Prostate gland (tissue), 2 donors: ENCODE measurements around a stretch of chr9.

GRCh38 chr9:121133113-121133820, 58.5 kb downstream of the CNTRL start:
- PRO-cap = no peak
- RAMPAGE, long total RNA, 2 experiments = no peak in any of the 2 experiments

DNA sequence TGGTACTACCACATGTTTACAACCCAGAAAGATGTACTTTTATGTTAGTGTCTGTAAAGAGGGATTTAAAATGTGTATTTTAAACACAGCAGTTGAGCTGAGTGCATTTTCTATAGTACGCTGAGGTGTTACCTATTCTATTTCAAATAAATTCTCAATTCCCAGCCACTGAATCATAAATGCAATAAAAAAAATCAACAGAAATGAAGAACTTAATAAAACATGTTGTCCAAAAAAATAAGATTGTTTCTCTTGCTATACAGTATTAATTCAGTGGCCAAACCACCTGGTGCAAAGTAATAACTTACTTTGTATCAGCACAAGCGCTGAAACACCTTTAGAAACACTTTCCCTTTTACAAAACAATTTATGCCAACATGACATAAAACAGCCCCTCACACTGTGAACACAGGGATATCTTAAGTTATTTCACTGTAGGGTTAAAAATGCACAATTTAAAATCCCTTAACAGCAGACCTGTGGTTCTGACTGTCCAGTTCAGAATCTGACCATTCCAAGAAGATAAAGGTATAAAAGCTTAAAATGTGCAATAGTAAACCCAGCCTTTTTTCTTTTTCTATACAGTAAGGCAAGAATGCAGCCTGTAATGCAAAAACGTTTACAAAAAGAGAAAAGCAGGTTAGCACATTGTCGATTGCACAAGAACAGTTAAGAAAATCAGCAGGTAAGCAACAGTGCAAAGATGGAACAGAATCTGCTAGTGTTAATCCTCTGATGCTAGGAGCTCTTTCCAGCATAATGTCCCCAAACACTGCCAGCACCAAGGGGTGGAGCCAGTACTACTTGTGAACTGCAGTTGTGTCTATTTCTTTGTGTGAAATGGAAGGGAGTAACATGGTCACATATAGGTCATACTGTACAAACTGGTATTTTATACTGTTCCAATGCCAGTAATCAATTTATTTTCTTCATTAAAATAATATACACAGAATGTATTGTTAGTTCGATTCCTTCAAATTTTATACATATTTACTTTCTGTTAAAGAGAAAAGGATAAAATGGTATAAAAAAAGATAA, 21.6 kb downstream of the RAB14 start:
- PRO-cap = no peak
- RAMPAGE, long total RNA, 2 experiments = no peak in any of the 2 experiments

DNA sequence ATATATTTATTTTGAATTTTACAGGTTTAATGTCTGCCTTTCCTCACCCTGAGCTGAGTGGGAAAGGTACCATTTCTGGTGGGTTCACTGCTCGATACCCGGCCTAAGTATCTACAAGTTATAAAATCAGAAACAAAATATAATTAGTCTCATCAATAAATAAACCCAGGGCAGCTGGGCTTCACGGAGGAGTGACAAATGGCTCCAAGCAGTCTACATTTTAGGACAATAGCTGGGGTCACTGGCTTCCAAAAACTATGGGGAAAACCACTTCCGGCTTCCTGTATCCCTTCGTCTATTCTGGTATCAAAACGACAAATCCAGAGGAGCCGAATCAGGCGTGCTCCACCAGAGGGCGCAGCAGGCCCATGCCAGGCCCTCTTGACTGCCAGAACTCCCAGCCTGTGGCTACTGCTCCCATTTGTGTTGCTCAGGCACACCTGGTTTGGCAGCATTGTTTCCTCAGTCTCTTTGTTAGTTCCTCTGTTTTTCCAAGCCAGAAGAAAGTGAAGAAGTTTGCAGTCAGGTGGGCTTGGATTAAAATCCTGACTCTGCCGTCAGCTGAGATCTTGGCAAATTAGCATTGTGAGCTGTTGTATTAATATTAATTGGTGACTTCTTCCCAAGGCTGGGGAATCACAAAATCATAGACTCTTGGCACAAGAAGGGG, 11.5 kb upstream of the RAB14 start:
- PRO-cap = no peak
- RAMPAGE, long total RNA, 2 experiments = no peak in any of the 2 experiments

GRCh38 chr9:121321035-121321597, 48.9 kb downstream of the STOM start:
- PRO-cap = no peak
- RAMPAGE, long total RNA, 2 experiments = no peak in any of the 2 experiments

DNA sequence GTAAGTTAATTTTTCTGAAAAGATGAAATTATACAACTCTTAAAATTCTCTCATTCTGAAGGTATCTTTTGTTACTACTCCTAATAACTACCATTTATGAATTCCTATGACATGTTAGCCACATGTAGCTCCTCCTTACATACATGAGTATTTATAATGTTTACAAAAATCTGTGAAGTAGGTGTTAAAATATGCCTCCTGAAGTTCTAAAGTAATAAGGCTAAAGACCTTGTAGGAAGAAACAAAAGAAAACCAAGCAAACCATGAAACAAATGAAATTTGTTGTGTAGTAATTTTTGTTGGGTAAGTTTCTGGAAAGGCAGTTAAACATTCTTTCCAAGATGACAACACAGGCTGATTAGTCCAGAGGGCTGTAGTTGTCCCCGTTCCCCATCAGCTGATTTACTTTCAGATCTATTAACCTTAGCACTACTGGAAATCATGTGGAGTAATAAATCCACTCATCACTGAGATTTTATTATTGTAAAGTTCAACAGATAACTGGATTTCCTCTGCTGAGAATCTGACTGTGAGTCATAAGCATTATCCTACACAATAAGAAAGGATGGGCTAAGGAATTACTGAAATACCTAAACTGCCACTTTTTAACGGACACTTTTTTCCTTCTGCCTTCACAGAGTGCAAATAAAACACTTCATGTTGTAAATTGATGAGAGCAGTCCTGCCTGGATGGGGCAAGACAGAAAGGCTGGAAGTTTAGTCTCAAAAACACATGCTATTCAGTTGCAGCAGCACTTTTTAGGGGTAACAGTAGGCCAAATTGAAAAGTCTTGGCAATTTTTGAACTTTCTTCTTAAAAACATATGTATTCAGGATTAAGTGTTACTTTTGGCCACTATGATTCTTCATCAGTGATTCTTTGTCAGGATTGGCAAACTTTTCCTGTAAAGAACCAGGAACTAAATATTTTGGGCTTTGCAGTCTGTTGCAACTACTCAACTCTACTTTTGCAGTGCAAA, 7.2 kb downstream of the STOM start:
- PRO-cap = no peak
- RAMPAGE, long total RNA, 2 experiments = no peak in any of the 2 experiments

- PRO-cap = no peak
- RAMPAGE, long total RNA, 2 experiments = no peak in any of the 2 experiments
Observed at GRCh38 chr9:121367046-121368112, 2.7 kb downstream of the STOM start.

GRCh38 chr9:121369248-121369674, 789 bp downstream of the STOM start:
- PRO-cap = no peak
- RAMPAGE, long total RNA, 2 experiments = no peak in any of the 2 experiments

DNA sequence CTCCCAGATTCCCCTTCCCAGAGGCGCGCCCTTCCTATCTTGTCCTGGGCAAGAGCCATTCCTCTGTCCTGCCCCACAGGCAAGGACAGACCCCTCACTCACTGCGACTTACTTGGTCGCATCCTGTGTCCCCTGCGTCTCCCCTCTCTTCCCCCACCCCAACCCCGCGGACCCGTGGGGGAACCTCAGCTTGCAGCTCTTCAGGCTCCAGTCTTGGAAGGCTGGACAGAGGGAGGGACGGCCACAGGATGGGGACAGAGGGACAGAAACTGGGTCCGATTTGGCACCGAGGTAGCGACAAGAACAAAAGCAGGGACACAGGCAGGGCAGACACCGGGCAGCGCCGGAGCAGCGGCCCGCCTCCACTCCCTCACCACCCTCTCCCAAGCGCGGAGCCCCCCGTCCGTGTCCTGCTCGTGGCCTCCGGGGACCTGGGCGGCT, 430 bp downstream of the GGTA1 start:
- PRO-cap = no peak
- RAMPAGE, long total RNA, 2 experiments = no peak in any of the 2 experiments

- PRO-cap = no peak
- RAMPAGE, long total RNA, 2 experiments = no peak in any of the 2 experiments
Observed at GRCh38 chr9:121550411-121551029, 50.9 kb upstream of the GGTA1 start.

GRCh38 chr9:121566394-121567355, 67.0 kb upstream of the GGTA1 start:
- PRO-cap = bidirectional peak, plus-strand start at chr9:121567098, minus-strand start at chr9:121566868
- RAMPAGE, long total RNA, 2 experiments = start-site peak on the plus strand in 2 of 2 experiments, at chr9:121566993-121567207 at its widest, 13 to 22 reads per replicate

- PRO-cap = bidirectional peak, plus-strand start at chr9:121599539, minus-strand start at chr9:121599359
- RAMPAGE, long total RNA, 2 experiments = no peak in any of the 2 experiments
Observed at GRCh38 chr9:121599237-121599917, 52.1 kb upstream of the DAB2IP start.

DNA sequence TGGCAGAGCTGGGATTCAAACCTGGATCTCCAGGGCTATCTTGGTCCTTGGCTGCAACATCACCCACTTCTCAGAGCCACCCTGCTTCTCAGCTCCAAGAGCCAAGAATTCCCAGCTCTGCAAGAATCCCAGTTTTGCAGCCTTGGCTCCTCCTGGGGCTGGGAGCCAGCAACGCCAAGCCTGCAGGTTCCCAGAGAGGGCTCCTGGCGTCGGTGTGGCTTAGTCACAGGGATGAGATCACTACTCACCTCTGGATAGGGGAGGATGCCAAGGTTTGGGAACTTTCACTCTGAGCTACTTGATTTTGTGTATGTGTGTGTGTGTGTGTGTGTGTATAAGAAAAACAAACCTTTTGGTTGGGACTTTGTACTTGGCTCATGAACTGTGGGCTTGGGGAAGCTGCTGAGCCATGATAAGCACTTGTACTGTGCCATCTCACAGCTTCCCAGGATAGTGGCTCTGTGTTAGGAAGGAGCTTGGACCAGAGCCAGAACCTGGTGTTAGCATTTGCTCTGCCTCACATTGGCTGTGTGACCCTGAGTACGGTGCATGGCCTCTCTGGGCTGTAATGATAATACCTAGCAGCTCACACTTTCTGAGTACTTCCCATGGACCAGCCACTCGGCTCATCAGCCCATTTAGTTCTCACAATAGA, 41.6 kb upstream of the DAB2IP start:
- PRO-cap = no peak
- RAMPAGE, long total RNA, 2 experiments = no peak in any of the 2 experiments

- PRO-cap = no peak
- RAMPAGE, long total RNA, 2 experiments = no peak in any of the 2 experiments
Observed at GRCh38 chr9:121644714-121645904, 6.3 kb upstream of the DAB2IP start.

DNA sequence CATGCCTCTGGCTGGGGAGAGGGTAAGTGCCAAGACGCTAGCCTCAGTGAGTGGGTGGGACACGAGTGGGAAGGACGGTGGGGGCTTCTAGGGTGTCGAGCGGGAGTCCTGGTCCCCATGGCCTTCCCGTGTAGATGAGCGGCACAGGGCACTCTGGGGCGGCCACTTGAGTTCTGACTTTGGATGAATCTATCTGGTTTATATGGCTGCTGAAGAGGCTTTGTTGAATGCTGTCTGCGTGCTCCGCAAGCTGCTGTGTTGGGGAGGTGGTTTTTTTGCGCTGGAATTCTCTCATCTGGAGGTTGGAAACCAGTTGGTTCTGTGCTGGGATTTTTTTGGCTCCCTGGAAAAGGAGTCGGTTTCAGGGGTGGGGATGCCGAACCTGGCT, 50.5 kb downstream of the DAB2IP start:
- PRO-cap = no peak
- RAMPAGE, long total RNA, 2 experiments = no peak in any of the 2 experiments

- PRO-cap = no peak
- RAMPAGE, long total RNA, 2 experiments = no peak in any of the 2 experiments
Observed at GRCh38 chr9:121702833-121703398, 51.5 kb downstream of the DAB2IP start.

DNA sequence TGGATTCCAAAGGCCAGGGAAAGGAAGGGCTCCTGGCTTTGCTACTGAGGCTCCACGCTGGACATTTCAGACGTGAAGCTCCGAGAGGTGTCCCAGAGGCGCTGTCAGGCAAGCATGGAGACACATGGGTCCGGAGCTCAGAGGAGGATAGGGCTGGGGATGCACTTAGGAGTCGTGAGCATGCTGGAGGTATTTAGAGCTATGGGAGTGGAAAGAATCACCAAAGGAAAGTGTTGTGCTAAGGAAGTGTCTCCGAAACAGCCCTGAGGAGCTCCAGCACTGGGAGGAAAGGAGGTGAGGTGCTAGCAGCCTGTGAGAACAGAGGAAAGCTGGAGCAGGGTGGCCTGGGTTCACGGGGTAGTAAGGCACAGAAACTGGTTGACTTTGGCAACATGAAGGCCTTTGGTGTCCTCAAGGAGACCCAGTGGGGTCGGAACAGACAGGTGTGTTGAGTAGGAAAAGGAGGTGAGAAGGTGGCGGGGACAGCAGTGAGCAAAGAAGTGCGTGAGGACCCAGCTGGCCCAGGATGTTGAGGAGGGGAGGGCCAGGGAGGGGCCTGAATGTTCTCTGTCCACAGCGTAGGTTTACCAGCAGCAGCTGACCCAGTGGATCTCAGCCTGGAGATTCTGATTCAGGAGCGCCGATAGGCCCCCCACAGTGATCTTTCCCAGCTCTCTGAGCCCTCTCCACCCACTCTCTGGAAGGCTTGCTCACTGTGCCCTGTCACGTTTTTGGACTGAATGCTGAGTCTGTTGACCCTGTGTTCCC, 88.4 kb downstream of the DAB2IP start:
- PRO-cap = no peak
- RAMPAGE, long total RNA, 2 experiments = no peak in any of the 2 experiments

DNA sequence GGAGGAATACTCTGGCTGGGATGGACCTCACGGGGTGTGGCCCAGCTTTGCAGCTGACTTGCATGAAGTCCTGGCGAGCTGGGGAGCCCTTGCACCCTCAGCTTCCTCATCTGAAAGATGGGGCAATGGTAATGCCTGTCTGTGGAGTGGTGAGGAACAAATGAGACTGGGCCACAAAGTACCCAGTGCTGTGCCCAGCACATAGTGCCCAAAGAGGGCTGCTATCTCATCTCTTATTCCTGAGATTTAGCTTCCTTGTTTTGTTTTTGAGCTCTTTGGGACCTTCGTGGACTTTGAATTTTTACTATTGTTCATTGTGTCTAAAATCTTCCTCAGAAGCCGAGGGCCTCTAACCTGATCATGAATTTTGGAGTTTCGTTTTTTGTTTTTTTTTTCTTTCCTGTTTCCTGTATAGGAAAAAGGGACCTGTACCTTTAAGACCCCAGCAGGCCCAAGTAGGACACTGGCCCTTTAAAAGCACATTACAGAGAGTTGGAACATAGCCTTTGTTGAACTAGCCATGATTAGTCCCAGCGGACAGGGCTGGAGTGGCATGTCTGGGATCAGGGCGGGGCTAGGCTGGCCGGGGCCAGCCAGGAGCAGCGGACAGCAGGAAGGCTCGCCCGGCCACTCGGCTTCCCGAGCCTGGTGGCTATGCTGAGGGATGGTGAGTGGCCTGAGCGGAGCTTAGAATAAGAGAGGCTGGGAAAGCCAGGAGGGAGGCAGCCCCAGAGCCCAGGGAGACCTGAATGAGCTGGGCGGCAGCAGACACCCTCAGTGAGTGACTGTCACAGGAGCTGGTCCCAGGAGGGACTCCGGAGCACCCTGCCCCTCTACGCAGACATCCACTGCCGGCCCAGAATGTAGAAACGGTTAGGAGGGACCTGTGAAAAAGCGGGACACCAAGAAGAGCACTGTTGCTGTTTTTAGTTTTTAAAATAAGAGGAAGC, 91.9 kb downstream of the DAB2IP start:
- PRO-cap = unidirectional peak, plus-strand start at position 577 of the sequence; unidirectional peak, plus-strand start at position 695 of the sequence
- RAMPAGE, long total RNA, 2 experiments = start-site peak on the plus strand in 2 of 2 experiments, centred at positions 608 to 613 of the sequence, 50 to 130 reads per replicate

DNA sequence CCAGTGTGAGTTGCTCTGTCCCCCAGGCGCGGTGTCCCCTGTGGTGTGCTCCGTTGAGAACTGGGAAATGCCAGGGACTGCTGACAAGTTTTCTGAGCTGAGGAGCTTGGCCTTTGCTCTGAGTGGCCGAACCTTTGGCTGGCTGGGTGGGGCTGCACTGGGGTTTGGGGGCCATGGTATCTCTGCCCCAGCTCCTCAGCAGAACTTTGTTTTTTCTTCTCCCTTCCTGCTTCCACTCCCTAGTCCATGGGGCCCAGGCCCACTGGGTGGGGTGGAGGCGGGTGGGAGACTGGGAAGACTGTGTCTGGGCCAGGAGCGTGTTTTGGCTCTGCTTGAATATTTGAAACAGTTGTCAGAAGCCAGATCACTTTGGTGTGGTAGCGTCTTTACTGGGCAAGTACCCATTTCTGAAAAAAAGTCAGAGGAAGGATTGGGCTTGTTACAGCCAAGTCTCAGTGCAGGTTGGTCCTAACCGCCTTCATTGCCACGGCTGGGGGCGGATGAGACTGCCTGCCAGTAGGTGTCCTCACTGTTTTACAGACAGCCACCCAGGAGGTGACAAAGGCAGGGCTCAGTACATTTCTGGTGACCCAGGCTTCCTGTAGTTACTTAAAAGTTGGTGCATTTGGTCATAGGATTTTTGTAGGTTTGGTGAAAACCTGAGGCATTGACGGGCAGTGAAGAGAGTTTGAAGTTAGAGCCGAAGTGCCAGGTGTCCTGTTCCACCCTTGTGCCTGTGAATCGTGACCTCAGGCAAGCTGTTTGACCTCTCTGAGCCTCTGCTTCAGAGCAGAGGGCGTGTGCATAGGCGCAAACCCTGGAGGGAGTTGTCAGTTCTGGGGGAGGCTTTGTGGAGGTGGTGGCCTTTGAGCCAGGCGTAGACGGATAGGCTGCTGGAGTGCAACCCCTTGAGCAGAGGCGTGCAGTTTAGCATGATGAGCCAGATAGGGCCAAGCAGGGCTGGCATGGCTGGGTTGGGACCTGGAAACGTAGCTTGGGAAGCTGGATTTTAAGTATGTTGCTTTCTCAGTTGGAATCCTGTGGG, 92.9 kb downstream of the DAB2IP start:
- PRO-cap = unidirectional peak, minus-strand start at position 62 of the sequence
- RAMPAGE, long total RNA, 2 experiments = no peak in any of the 2 experiments

DNA sequence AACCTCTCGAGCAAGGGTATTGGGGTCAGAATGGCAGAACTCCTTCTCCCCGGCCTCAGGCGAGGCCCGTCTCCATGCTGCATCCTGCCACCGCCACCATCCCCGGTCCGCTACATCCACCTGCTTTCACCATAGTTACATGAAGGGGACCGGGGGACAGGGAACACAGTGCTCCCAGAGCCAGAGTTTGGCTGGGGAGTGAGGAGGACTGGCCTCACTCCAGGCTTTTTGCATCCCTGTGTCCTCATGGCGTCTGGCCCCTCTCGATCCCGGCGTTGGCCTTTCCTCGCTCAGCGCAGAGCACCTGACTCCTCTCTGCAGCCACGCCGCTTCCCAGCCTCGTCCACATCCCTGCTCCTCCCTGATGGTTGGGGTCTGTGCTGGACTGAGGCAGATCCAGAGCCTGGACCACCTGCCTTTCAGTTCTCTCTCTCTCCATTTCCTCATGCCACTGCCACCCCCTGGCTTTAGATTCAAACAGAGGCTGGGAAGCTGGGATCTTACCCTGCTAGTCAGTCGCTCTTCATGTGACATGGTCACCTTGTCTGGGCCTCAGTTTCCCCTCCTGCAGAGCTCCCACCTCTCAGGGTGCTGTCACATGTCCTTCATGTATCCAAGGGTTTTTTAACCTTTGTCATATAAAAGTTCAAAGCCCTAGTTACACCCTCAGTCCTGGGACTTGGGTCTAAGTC, 124.0 kb downstream of the DAB2IP start:
- PRO-cap = no peak
- RAMPAGE, long total RNA, 2 experiments = no peak in any of the 2 experiments

GRCh38 chr9:122001486-122001883, 91.6 kb downstream of the TTLL11 start:
- PRO-cap = no peak
- RAMPAGE, long total RNA, 2 experiments = no peak in any of the 2 experiments